ENCODE data around the gene RFXAP.

- PRO-cap = no peak
Measured at GRCh38 chr13:35979217-35980029, 151.8 kb downstream of the DCLK1 start.

DNA sequence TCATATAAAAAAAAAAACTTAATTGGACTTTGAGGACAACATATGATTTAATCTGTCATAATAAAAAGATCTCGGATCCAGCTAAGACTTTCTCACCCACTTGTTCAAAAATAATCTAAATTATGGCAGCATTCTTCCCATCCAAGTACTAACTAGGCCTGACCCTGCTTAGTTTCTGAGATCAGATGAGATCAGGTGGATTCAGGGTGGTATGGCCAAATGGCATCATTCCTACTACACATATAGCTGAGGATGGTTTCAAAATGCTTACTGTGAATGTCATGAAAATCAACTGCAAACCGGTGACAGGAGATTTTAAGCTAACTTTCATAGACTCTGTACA, 20.9 kb upstream of the RFXAP start:
- PRO-cap = no peak

- PRO-cap = unidirectional peak, plus-strand start at chr13:36819276
Measured at GRCh38 chr13:36818701-36819871, at the start of gene RFXAP. Gene RFXAP (plus strand): TSS chr13:36819222.

DNA sequence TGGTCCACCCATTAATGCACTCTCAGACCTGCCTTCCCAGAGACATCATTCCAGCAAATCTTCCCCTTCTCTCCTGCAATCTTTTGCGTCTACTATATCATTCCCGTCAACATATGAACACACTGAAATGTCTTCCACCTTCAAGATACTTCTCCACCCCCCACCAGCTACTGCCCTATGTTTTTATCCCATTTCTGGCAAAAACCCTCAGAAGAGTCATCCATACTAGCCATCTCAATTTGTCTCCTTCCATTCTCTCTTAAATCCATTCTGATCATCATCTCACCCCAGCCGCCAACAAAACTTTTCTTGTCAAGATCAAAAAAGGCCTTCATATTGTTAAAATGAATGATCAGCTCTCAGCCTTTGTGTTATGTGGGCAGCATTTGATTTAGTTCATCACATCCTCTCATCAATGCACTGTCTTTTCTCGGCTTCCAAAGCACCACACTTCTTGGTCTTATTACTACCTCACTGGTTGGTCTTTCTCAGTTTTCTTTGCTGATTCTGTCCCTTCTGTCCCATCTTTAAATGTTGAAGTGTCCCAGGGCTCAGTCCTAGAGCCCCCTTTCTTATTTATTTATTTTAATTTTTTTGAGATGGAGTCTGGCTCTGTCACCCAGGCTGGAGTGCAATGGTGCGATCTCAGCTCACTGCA, 30.9 kb downstream of the RFXAP start:
- PRO-cap = no peak

DNA sequence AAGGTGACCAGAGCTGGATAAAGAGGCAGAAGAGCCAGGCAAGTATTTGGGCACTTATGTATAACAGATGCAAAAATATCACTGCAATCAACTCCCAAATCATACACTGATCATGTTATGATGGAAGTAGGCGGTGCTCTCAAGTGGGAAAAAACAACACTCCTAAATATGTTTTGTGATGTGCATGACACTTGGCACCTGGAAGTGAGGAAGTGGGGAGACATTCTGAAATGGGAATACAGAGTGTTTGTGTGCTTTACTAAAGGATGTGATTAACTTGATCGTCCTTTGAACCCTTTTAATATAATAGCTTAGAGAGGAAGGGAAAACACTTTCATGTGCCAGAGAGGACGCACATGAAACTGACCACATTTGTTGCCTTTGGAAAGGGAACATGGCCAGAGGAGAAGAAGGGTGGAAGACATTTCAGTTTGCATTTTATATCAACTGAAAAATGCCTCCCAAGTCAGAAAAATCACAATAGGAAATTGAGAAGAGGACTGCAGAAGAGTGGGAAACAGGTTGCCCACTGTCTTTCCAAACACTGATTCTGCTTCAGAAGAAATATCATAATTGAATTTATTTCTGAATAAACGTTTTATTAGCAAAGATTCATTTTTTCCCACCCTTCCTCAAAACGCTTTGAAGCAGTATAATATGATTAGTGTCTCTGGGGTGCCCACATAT, 31.3 kb downstream of the SMAD9 start:
- PRO-cap = unidirectional peak, plus-strand start at position 401 of the sequence

GRCh38 chr13:37934360-37934842, 64.8 kb upstream of the TRPC4 start:
- PRO-cap = no peak

GRCh38 chr13:38784372-38785073, 97.6 kb downstream of the FREM2 start:
- PRO-cap = no peak

DNA sequence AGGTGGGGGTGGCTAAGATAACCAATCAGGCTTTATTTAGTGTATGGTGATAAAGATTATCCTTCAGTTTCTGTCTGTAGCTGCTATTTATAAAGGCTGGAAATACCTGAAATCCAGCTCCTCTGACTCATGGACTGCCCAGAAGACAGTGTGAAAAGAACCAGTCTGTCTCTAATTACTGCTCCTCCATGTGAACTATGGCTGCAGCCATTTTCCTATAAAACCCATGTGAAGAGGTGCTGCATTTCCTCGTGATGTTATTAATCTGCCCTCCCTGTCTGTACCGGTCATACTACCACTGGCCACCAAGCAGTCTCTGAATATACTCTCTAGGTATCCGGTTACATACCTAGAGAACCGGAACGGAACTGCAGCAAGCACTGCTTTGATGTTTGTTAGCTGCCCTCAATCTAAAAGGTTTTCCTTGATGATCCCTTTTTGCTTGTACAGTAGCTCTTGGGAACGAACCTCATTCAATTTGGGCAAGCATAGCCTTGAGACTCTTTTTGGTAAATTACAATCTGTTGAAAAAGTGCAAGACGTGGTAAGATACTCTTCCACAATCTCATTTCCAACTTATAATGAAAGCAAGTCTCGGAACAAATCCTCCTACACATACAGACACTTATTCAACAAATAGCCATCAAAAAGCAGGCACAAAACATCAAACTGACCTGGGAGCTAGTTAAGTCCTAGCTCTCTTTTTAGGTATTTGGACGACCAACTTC, 237.8 kb downstream of the LHFPL6 start:
- PRO-cap = no peak

DNA sequence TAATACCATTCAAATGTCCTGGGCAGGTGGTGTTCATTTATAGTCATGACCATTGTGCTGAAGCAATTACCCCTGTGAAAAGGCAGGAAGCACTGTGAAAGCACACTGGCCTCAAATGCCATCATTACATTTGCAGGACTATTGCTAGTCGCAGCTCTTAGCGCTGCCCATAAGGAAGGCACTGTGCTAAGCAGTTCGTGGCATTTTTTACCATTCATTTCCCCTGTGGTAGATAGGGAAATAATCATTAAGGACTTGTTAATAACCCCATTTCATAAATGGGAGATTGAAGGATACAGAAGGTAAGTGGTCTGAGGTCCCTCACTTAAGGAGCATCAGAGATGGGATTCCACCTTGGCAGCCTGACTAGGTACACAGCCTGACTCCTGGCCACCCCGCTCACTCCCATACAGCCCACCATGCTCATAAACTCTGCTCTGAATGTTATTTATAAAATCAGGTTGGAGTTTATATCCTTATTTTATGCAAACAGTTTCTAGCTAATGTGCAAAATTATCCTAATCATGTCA, 108.8 kb downstream of the LHFPL6 start:
- PRO-cap = no peak

- PRO-cap = unidirectional peak, minus-strand start at chr13:39749599
Measured at GRCh38 chr13:39749403-39749725, 93.9 kb downstream of the COG6 start.

GRCh38 chr13:39894464-39895138, 239.1 kb downstream of the COG6 start:
- PRO-cap = no peak

- PRO-cap = no peak
Measured at GRCh38 chr13:39898858-39899106, 243.3 kb downstream of the COG6 start.

DNA sequence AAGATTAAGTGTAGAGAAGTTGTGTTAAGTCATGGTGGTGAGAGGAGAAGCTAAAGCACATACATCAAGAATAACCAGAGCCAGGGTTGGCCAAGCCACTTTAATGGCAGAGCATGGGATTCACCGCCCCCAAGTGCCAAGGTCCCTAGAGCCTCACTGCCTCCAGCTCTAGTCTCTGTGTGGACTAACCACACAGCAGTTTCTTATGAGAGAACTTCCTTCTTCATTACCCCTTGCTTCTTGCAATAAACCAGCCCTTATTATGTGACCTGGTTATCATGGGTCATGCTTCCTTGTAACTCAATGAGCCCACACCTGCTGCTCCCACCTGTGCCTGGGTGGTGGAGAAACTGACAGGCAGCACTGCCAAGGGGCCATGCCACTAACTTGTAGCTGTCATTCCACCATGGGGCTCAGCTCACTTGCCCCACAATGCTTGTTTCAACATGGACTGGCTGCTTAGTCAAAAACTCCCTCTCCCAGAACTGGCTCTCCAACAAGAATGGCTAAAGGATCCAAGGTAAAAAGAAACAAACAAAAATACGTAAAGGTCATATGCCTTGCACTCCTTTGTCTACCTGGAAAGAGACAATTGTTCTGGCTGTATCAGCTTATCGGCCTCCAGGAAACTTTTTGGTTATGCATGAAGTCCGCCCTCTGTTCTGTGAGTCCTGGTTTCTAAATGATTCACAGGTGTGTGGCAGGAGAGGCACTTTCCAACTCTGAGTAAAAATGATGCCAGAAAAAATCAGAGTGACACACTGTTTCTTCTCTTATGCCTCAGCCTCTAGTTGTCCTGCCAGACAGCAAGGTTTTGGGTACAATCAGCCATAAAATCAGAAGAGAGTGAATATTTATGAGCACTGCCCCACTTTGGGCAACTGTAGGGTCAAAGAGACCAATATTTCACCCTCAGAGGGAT, 446.4 kb downstream of the COG6 start:
- PRO-cap = no peak

DNA sequence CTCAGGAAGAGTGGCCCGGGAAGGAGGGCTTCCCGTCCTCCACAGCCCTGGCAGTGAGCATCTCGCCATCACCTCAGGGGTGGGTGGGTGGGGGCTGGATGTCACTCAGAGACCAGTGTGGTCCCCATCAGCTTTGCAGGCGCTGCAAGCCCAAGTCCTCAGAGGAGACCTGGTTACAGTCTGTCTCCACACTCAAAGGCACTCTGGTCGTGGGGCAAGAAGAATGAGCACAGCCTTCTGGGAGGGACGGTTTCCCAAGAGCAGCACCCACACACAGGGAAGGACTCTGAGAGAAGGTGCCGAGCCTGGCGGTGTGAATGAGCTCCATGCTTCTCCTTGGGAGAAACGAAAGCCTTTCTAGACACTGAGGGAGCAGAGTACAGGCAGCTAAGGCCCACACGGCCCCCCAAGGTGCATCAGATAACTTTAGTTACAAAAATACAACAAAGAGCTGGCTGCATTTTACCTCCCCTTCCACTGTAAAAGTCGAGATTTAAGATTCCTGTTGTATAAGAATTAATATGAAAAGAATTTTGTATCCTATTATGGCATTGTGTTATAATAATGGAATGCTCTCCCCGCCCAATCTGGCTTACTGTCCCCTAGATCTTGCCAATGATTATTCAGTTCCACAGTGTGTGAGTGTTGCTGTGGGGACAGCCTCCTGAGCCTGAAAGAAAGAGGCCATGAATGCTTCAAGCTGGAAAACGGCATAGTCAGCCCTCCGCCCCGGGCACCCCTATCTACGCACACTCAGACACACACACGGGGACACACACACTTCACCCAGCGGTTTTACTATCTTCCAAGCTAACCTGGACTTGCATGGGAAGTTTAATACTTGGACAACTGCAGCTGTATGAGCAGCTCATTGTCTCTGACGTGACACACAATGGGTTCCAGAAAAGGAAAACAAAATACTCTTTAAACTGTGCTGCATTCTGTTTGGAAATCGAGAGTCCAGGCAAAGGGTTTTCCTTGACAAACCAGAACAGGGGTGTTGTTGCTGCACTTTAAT, 473.3 kb downstream of the FOXO1 start:
- PRO-cap = bidirectional peak, plus-strand start at position 673 of the sequence, minus-strand start at position 479 of the sequence

GRCh38 chr13:40228442-40228972, 437.9 kb downstream of the FOXO1 start:
- PRO-cap = no peak

GRCh38 chr13:40344012-40344850, 322.2 kb downstream of the FOXO1 start:
- PRO-cap = no peak

- PRO-cap = no peak
Measured at GRCh38 chr13:40494439-40494780, 172.0 kb downstream of the FOXO1 start.

- PRO-cap = no peak
Measured at GRCh38 chr13:40503801-40504609, 162.4 kb downstream of the FOXO1 start.

GRCh38 chr13:40552944-40553529, 113.4 kb downstream of the FOXO1 start:
- PRO-cap = no peak

DNA sequence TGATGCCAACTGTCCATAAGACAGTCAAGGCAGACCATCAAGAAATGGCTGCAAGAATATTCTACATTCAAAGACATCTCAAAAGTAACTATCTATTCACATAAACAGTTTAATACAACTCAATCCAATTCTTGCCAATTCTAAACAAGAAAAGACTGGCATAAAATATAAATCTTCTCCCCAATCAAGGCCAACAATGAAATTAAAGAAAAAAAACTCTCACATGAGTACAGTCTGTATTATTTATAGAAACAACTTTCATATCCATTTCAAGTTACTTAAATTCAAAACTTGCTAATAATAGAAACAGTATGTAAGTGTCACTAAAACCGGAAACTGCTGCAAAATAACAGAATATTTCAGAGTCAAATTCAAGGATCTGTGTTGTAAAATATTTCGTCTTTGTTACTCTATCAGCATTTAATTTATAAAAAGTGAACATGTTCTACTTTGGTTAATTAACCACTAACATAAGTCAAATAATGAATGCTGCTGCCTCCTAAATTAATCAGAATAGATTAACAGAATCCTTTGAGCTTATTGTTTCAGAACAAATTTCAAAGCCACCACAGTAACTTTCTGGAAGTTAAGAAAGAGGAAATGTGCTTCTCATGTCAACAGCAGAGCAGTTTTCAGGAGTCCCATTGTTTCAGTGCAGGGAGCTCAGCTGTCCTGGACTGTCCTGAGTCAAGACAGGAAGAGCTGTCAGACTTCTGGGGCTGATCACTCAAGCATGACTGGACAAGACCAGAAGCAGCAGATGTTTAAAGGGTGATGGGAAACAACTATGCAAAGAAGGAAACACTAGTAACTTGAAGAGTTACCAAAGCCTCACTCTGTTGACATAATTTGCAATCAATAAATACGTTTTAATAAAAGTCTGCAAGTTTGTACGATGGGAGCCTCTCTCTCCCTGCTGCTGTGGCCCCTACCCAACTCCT, 77.0 kb downstream of the FOXO1 start:
- PRO-cap = no peak

Data from anterior vena cava (tissue), 1 donor.